CMK (cell line): ENCODE results near the genes LRRN1 and SETMAR.

GRCh38 chr3:217310-217855 lies 20.8 kb downstream of the CHL1 start:
- RRBS, result no CpG with 5 or more reads among the region's 4 CpGs

DNA sequence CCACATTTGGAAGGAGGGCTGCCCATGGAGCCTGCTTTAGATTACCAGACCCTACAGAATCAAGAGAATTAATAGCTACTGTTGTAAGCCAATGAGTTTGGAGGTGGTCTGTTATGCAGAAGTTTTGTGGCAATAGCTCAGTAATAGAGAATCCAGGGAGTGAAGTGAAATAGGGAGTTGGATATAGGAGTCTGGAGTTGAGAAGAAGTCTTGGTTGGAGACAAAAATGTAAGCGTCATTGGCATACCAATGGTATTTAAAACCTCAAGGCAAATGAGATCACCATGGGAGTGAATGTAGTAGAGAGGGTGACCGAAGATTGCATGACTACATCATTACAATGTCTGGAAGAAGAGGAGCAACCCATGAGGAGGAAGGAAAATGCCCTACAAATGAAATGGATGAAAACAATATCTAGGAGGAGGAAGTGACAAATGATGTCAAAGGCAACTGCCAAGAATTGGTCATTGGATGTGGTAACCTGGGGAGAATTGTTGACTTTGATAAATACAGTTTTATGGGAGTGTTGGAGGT lies 54.4 kb downstream of the CNTN4 start:
- RRBS, result no CpG with 5 or more reads among the region's 2 CpGs

DNA sequence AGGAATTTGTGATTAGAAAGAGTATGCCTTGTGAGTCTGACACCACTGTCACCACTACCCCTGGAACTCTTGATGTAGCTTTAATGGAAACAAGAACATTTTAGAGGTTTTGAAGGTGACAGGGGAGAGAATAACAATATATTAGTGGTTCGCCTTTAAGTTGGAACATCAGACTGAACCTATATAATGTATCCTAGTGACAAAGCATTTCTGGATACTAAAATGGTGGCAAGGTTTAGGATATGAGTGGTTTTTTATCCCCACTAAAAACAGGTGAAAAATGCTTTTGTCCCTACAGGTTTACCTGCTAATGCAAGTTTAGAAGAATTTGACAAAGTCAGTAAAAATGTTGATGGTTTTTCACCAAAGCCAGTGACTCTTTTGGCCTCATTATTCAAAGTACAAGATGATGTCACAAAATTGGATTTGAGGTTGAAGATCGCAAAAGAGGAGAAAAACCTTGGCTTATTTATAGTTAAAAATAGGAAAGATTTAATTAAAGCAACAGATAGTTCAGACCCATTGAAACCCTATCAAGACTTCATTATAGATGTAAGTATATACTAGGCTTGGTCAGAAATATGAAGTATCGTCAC lies 20.5 kb downstream of the TRNT1 start:
- RRBS, result no CpG with 5 or more reads among the region's 3 CpGs

DNA sequence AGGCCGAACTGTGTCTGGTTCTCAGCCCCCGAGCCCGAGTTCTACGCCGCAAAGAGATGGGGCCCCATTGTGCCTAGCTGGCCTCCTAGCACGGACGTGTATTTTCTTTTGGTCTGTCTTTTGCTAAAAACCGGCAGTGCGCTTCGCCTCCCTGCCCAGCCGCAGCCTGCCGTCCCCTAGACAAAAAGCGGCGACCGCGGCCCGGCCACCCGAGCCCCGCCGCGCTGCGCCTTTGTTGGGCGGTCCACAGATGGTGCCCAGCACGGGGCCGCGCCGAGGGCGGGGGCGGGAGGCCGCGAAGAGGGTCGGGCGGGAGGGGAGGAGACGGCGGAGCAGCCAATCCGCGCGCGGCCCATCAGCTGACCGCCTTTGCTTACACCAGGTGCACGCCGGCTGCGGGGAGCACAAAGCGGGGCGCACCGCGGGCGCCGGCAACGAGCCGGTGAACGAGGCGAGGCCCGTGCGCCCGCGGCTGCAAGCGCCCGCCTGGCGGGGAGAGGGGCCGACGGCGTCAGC lies at the start of gene LRRN1:
Gene LRRN1, plus strand, starts transcription at position 401 of the 516 bp plus-strand sequence.
- RRBS, result 91% methylated on average over 30 of the region's 63 CpGs

- RRBS, result 3% methylated on average over 5 of the region's 72 CpGs
Measured at GRCh38 chr3:4302937-4304172, at the start of gene SETMAR. Gene SETMAR, plus strand, starts transcription at chr3:4303369.

DNA sequence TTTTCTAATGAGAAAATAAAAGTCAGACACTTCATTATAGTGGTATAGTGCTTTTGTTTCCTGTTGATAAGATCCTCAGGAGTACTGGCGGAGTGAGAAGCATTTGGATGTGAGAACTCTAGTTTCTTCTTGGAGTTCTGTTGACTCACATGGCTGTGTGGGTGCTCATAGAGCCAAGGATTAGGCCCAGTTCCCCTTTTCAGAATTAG lies 2.1 kb downstream of the ITPR1 start:
- RRBS, result no CpG with 5 or more reads among the region's 1 CpG

DNA sequence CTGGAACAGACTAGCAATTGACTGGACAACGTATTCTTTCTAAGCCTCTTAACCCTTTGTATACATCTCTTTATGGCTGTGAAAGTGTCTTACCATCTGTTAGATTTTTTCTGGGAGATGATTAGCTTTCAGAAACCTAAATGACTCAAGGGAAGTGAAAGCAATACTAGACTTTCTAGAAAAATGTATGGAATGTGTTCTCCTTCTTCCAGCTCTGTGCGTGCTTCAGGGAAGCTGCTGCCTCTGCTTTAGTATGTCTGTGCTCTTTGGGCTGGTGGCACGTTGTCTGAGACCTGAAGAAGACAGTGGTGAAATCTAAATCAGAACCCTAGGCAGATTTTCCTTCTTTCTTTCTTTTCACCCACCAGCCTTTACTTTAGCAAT lies 89.5 kb downstream of the ITPR1 start:
- RRBS, result no CpG with 5 or more reads among the region's 3 CpGs

GRCh38 chr3:4583331-4583884 lies 90.3 kb downstream of the ITPR1 start:
- RRBS, result no CpG with 5 or more reads among the region's 7 CpGs

DNA sequence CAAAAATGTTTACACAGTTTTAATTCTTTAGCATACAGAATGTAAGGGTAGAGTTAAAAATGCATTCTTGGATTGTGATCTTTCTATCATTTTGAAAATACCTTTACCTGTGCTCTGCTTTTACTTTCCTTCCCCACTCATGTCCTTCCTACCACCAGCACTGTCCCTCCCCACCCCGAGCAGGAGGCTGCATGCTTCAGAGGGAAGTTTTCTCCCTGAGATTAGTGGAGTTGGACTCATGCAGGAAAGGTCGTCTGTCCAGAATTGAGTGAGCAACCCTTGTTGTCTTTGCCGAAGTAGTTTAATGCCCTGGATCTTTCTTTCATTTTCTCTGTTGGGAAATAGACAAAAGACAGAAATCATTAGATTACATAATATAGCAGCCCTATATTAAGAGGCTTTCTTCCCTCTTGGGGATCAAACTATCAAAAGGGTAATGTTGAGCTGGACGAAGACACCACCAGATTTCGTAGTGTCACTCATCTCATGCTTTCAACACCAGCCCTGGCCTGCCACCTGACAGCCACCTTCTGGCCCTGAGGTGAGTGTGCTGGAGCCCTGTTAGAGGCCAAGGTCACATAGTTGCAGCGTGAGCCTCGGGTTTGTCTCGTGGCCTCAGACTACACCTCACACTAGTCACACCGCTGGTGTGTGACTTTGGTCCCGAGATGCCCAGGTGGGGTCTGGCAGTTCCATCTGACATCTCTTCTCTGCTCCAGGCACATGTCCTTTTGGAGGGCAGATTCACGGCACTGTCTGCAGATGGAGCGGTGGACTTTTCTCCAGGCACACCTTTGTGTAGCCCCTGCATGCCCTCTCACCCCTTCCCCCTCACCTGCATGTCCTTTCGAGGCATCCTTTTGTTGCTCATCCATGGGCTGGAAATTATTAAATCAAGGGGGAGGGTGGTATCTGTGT lies 231.0 kb downstream of the ITPR1 start:
- RRBS, result no CpG with 5 or more reads among the region's 13 CpGs

GRCh38 chr3:4740062-4740746 lies 239.0 kb upstream of the BHLHE40 start:
- RRBS, result no CpG with 5 or more reads among the region's 4 CpGs

- RRBS, result no CpG with 5 or more reads among the region's 8 CpGs
Measured at GRCh38 chr3:4750032-4750700, 229.1 kb upstream of the BHLHE40 start.

GRCh38 chr3:4751707-4752102 lies 227.5 kb upstream of the BHLHE40 start:
- RRBS, result no CpG with 5 or more reads among the region's 4 CpGs

- RRBS, result no CpG with 5 or more reads among the region's 9 CpGs
Measured at GRCh38 chr3:4773032-4773522, 206.2 kb upstream of the BHLHE40 start.

- RRBS, result no CpG with 5 or more reads among the region's 7 CpGs
Measured at GRCh38 chr3:4866653-4867471, 112.4 kb upstream of the BHLHE40 start.

GRCh38 chr3:4982709-4983214 lies 3.5 kb downstream of the BHLHE40 start:
- RRBS, result 94% methylated on average over 6 of the region's 21 CpGs

- RRBS, result 98% methylated on average over 5 of the region's 8 CpGs
Measured at GRCh38 chr3:5202848-5203273, 15.4 kb downstream of the EDEM1 start.

DNA sequence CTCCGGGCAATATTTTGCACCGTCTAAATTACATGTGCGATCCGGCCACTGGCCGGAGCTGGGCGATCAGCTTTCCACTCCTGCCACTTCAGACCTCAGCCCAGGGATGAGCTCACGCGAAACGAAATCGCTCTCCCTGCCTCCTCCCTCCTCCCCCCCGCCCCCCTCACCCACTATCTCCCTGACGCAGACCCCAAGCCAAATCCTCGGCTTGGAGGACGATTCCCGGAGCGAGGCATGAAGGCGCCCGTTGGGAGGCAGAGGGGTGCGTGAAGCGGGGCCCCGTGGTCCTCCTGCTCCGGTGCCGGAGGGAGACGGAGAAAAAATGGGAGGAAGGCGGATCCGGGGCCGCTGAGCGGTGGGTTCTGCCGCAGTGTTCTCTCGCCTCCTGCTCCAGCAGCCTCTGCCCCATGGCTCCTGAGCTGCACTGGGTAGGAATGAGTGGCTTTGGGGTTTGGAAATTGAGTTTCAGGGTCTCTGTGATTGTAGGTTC lies 1.7 kb downstream of the GRM7 start:
- RRBS, result 95% methylated on average over 11 of the region's 30 CpGs

DNA sequence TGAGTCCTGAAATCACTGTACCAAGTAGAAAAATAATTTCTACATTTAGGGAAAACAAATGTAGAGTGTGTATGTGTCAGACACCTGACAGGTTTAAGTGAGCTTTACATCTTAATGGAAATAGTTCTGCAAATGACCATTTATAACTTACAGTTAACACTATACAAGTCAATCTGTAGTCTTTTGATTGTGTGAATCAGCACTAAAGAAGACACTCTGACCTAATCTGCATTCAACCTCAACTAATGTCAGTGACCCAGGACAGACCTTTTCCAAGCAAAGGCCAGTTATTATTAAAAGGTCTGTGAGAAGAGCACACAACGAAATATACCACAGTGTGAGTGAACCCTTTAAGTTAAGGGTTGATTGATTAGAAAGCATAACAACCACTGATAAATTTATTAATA lies 761.9 kb upstream of the LMCD1 start:
- RRBS, result no CpG with 5 or more reads among the region's 1 CpG